ENCODE measurements around a stretch of chr7.

DNA sequence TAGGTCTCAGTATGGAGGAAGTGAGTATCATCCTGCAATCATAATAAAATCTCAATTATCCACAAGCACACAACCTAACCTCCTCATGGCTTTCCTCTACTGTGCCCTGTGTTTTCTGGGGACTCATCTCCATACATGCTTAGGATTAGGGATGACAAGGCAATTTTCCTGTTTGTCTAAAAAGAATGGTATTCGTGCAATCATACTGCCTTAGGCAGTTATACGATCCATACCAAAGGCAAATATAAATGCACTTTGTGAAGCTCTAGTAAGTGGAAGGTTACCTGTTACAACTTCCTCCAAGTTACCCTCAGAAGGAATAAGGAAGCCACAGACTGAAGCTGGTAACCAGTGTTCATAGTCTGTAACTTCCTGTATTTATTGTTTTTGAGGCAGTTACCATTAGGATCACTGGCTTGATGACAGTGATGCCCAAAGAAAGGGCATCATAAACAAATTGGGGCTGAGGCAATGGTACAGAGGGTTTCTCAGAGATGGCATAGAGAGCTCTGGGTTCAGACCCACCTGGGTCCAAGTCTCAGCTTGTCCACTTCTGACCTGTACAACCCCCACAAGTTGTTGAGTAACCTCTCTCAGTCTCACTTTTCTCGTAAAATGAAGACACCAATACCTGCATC lies 138.3 kb downstream of the ELMO1 start:
- PRO-cap, 3 experiments: no peak in any of the 3 experiments
- RRBS: no CpG with 5 or more reads among the region's 3 CpGs

DNA sequence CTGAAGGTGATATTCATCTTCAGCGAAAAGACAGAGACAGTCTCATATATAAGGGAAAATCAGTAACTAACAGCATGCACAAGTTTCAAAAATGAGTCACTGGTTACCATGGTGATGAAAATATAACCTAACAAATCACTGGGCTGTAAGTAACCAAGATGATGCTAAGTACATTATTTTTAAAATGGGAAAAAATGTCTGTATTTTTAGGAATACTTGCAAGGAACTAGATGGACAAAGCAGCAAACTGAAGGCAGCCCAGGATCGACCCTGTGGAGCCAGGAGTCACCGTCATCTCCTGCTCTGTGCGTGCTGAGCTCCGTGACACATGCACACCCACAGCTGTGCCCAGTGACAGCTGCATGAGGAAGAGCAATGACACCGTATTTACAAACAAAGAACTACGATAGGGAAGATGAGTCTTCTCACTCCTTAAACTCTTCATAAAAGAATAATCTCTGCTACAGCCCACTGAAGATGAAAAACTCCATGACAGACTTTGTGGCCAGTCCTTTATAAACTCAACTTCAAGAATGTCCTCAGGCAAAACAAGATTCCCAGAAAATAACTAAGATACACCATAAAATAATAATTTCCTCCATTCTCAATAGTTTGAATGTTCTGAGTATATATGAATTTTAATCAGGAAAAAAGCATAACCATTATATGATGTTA lies 137.2 kb downstream of the ELMO1 start:
- PRO-cap, 3 experiments: no peak in any of the 3 experiments
- RRBS: no CpG with 5 or more reads among the region's 7 CpGs

DNA sequence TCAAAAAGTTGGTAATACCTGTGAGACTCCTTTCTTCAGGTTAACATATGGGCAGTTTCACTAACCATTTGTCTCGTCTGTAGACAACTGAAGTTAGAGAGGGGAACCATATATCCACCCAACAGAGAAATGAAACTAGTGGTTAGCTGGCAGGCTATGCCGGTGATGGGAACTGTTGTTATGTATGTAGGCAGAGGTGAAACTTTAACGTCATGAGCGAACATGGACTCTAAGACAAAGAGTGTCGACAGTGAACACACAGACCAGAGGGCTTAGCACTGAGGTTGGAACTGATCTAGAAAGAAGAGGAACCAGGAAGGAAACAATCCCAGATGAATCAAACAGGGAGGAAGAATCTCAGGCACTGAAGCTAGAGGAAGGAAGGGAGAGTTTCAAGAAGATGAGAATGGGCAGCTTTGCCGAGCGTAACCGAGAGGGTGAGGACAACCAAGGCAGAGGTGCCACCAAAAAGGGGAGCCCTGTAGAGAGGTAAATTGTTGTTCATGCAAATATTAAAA lies 112.3 kb downstream of the ELMO1 start:
- PRO-cap, 3 experiments: no peak in any of the 3 experiments
- RRBS: no CpG with 5 or more reads among the region's 8 CpGs

DNA sequence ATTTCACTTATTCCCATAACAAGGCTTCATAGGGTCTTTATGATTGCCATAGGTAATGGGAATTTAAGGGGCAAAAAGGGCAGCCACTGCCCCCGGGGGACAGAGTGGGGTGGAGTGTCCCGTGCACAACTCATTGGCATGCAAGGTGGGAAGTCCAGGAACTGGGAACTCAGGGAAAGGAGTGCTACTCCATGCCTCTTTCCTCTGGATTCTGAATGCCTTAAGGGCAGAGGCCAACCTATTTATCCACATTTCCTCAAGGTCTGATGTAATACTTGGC lies 100.7 kb upstream of the ELMO1 start:
- PRO-cap, 3 experiments: no peak in any of the 3 experiments
- RRBS: no CpG with 5 or more reads among the region's 2 CpGs

- PRO-cap, 3 experiments: no peak in any of the 3 experiments
- RRBS: no CpG with 5 or more reads among the region's 7 CpGs
Observed at GRCh38 chr7:37570109-37570494, 113.5 kb upstream of the GPR141 start.

- PRO-cap, 3 experiments: no peak in any of the 3 experiments
- RRBS: no CpG with 5 or more reads among the region's 10 CpGs
Observed at GRCh38 chr7:37950093-37950687, 29.8 kb downstream of the EPDR1 start.

- PRO-cap, 3 experiments: no peak in any of the 3 experiments
- RRBS: no CpG with 5 or more reads among the region's 2 CpGs
Observed at GRCh38 chr7:38179653-38180184, 1.7 kb downstream of the STARD3NL start.

DNA sequence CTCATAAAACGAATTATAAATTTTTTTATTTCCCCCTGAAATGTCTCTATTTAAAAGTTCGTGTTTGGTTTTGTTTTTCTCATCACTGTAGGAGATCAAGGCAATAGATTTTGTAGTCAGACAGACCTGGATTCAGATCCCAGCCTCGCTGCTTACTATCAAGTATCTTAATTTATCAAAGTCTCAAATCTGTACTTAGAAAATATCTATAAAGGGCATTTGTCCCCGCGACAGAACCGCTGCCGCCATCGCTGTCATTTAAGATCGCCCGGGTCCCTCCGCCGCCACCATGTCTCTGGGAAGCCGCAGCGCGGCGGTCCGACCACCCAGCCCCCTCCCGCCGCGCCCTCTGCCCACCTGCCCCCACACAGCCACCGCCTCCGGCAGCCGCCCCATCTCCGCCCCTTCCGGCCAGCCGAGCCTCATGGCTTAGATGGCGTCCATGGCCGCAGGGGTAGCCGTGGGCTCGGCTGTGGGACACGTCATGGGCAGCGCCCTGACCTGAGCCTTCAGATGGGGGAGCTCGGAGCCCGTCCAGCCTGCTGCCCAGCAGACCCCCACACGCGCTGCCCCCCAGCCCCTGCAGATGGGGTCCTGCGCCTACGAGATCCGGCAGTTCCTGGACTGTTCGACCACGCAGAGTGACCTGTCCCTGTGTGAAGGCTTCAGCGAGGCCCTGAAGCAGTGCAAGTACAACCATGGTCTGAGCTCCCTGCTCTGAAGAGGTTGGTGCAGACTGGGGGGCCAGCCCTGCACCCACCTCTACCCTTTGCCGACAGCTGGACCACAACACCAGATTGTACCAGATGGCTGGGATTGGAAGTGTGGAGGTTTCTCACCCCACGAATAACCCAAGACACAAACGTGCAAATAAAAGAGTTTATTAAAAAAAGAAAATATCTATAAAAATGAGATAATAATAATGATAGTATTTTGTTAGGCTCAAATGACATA lies 133.3 kb downstream of the STARD3NL start:
- PRO-cap, 3 experiments: peak in 3 of 3 experiments; most common plus-strand start position 443 of the sequence (in 1); most common minus-strand start position 351 of the sequence (in 3)
- RRBS: no CpG with 5 or more reads among the region's 45 CpGs

- PRO-cap, 3 experiments: no peak in any of the 3 experiments
- RRBS: no CpG with 5 or more reads among the region's 5 CpGs
Observed at GRCh38 chr7:38863361-38864004, 45.5 kb downstream of the VPS41 start.

- PRO-cap, 3 experiments: no peak in any of the 3 experiments
- RRBS: no CpG with 5 or more reads among the region's 11 CpGs
Observed at GRCh38 chr7:39458315-39458743, 107.9 kb upstream of the YAE1 start.

DNA sequence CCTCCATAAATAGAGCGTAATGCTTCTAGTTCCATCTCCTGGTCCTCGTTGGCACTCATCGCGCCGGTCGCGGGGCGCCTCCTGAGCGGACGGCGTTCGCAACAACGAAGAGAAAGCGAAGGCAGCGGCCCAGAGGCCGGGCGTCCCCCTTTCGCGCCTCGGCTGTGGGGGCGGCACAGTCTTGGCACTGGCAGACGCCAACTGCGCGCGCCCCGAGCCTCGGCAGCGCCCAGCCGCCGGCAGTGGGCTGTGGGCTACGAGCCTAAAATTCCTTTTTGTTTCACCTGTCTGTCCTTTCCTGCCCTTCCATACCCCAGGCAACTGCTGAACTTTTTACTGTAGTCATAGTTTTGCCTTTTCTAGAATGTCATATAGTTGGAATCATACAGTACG lies 95.1 kb upstream of the CDK13 start:
- PRO-cap, 3 experiments: no peak in any of the 3 experiments
- RRBS: no CpG with 5 or more reads among the region's 32 CpGs

- PRO-cap, 3 experiments: no peak in any of the 3 experiments
- RRBS: no CpG with 5 or more reads among the region's 15 CpGs
Observed at GRCh38 chr7:39948960-39949303, 1.1 kb upstream of the CDK13 start.

DNA sequence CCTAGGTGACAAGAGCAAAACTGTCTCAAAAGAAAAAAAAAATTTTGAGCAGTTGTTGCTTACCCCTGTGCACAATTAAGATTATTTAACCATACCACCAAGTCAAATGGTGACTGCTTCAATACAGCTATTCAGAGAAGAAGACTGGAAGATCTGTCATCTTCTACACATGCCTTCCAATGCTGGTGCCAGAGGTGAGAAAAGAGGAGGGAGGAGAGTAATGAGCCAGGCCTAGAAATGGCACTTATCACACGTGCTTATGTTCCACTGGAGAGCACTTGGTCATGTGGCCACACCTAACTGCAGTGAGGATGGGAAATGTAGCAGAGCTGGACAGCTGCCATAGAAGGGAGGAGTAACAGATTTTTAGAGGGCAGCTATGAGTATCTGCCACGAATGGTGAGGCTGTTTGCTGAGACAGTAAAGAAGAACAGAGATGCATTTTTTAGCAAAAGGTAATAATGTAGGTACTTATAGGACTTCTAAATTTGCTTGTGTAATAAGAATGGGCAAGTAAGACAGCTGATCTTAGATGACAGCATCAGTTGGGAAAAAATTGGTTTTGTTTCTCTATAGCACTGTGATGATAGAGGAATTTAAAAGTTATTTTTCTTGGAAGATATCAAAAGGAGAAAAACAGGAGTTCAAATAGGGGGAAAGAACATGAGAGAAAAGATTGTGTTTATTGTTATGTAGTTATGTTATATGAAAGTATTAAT lies 77.0 kb downstream of the MPLKIP start:
- PRO-cap, 3 experiments: no peak in any of the 3 experiments
- RRBS: no CpG with 5 or more reads among the region's 2 CpGs

- PRO-cap, 3 experiments: no peak in any of the 3 experiments
- RRBS: no CpG with 5 or more reads among the region's 1 CpG
Observed at GRCh38 chr7:40087963-40088312, 46.5 kb downstream of the MPLKIP start.

DNA sequence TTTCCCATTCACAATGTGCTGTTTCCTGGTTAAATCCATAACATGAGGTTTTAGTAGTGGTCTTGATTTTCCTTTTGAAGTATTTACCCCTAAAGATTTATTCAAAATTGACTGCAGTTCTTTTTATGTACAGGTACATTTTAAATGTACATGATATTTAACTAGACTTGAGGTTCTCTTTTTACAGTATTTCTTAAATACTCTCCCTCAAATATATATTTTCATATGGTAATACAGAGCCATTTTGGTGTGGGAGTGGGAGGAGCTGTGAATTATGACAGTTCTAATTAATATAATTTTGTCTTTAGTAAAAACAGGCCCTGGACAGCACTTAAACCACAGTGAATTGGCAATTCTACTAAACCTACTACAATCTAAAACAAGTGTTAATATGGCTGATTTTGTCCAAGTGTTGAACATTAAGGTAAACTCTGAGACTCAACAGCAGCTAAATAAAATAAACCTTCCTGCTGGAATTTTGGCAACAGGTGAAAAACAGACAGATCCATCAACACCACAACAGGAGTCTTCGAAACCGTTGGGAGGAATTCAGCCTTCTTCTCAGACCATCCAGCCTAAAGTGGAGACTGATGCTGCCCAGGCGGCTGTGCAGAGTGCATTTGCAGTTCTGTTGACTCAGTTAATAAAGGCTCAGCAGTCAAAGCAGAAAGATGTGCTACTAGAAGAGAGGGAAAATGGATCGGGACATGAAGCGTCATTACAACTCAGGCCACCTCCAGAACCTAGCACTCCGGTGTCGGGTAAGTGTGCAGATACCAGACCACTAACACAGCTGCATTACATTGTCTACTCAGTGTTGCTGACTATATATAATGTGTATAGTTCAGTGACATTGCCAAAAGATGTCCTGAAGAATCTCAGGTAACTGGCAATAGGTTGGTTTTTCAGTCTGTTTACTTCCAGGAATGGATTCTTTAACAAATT lies 41.7 kb downstream of the MPLKIP start:
- PRO-cap, 3 experiments: no peak in any of the 3 experiments
- RRBS: no CpG with 5 or more reads among the region's 7 CpGs

- PRO-cap, 3 experiments: no peak in any of the 3 experiments
- RRBS: no CpG with 5 or more reads among the region's 4 CpGs
Observed at GRCh38 chr7:40815423-40815935, 680.7 kb downstream of the SUGCT start.

- PRO-cap, 3 experiments: no peak in any of the 3 experiments
- RRBS: no CpG with 5 or more reads among the region's 8 CpGs
Observed at GRCh38 chr7:41459614-41460366, 243.1 kb downstream of the INHBA start.

DNA sequence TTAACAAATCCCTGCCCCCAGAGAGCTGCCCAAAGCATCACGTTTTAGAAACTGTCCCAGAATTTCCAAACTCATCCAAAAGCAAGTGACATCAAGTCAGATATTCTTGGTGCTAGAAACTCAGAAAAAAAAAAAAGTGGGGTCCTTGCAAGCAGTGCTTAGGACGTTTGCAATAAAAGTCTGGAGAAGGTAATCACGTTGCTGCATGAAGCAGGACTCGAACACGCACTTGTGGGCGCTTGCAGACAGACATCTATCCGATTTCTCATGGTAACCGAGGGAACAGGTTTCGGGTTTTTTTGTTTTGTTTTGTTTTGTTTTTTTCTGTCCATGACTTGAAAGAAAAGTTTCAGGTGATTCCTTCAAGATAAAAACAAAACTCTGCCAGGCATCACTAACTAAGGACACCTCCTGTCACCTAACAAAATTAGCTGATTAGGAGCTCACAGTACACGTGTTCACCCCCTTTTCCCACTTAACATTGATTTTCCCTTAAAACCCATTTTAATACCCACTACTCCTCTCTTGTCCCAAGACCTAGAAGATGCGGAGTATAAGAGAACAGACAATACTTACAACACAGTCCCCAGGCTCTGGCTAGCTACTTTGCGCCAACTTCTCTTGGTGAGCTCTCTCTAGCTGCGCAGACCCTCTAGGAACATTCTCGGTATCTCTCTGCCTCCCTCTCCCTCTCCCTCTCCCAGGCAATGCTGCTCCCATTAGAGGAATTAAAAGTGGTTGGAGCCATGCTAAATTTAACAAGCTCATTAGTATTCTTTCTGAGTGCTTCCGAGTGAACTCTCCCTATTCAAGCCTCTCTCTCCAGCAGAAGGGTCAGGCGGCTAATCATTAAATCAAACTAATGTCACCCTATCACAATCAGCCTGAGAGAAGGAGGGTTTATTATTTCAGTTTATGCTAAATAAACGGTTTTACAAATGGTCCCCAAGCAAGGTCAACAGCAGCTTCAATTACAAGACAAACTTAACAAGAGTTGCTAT lies 84.9 kb downstream of the GLI3 start:
- PRO-cap, 3 experiments: peak in 1 of 3 experiments; most common minus-strand start position 825 of the sequence (in 1)
- RRBS: no CpG with 5 or more reads among the region's 17 CpGs

GRCh38 chr7:42227359-42227842 lies 9.6 kb downstream of the GLI3 start:
- PRO-cap, 3 experiments: no peak in any of the 3 experiments
- RRBS: no CpG with 5 or more reads among the region's 13 CpGs

DNA sequence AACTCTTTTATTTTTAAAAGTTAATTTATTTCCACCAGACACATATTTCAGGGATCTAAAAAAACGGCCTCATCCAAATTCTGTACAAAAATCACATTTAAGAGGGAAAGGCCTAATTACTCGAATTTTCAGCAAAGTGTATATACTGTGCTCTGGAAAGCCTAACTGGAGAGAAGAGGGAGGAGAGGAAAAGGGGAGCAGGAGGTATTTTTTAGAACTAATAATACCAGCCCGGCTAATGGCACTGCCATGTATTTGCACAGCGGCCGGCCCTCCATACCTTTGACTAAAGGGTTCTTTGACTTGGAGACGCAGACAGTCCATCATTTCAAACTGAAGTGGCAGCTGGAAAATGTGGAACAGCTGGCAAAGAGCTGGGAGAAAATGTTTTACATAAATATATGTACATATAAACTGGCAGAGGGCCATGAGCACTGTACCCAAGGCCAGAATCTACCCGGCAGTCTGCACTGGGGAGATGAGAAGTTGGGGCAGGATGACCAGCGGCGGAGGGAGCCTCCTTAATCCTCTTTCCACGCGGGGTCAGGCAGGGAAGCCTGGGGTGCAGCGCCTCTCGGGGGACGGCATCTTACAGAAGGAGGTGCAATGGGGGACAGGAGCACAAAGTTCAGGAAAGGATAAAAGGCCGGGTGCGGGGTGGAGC lies 1.4 kb downstream of the GLI3 start:
- PRO-cap, 3 experiments: no peak in any of the 3 experiments
- RRBS: no CpG with 5 or more reads among the region's 16 CpGs